Measurements from ENCODE around the gene GCLM.

DNA sequence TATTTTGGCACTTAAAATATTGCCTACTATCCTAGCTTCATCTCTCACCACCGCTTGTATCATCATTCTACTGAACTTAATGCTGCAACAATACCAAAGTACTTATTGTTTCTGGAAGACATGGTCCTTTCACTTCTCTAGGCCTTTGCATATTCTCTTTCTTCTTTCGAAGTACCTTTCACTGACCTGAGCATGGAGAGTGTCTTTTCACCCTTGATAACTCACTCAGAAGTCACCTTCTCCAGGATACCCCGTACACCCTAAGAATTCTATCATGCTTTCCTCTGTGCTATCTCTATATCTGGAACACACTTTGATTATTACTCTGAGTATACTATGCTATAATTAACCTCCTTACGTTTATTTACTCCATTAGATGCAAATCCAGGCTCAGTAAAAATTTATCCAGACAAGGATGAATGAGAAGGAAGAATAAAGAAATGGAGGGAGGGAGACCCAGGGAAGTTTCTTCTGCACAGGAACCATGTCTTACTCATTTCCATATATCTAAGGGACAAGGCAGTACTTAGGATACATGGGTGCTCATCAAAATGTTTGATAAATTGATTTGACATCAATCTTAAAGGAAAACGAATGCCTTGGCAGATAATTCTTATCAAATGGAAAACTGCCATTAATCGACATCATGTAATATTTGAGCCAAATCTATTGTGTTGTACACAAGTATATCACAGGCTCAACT, 41.8 kb downstream of the DIPK1A start:
- PRO-cap, result no peak

DNA sequence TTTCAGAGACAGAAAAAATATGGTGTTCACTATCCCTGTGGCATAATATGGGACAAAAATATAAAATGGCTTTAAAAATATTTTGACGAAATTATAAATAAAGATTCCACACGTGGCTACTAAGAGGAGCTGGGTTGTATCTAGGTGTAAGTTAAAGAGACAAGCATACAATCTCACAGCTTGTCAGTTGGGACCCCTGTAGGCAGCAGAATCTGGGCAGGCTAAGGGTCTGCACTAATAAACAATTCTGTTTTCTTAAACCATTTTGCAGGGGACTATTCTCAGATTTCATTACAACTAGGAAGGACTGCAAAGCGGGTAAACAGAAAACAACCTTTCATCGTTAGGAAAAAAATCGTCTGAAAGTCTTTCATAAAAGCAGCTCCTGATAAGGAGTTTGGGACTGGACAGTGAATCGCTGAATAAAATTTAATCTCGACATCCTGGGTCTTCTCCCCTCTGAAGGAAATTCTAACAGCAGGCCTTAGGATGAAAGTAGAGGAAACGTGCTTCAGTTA, 589 bp upstream of the MTF2 start:
- PRO-cap, result bidirectional peak, plus-strand start at position 291 of the sequence, minus-strand start at position 214 of the sequence

GRCh38 chr1:93344870-93345509, 717 bp upstream of the DR1 start:
- PRO-cap, result unidirectional peak, plus-strand start at chr1:93345215; bidirectional peak, plus-strand start at chr1:93345406, minus-strand start at chr1:93345428

DNA sequence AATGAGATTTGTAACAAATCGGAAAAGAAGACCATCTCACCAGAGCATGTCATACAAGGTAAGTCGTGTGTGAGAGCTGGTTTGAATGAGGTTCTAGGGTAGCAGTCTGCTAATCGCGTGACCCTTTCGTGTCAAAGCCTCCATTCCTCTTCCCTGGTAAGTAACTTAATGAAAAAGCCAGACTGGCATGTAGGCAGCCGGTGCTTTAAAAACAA, 1.0 kb downstream of the DR1 start:
- PRO-cap, result bidirectional peak, plus-strand start at position 52 of the sequence, minus-strand start outside the sequence; unidirectional peak, minus-strand start at position 87 of the sequence

GRCh38 chr1:93360682-93361630, 15.2 kb downstream of the DR1 start:
- PRO-cap, result no peak

- PRO-cap, result no peak
These were observed 1.1 kb upstream of the FNBP1L start for GRCh38 chr1:93446598-93447515.

GRCh38 chr1:93579484-93580212, 102.0 kb downstream of the BCAR3 start:
- PRO-cap, result no peak

GRCh38 chr1:93654639-93655296, 26.9 kb downstream of the BCAR3 start:
- PRO-cap, result no peak

GRCh38 chr1:93679806-93680397, 1.7 kb downstream of the BCAR3 start:
- PRO-cap, result no peak

DNA sequence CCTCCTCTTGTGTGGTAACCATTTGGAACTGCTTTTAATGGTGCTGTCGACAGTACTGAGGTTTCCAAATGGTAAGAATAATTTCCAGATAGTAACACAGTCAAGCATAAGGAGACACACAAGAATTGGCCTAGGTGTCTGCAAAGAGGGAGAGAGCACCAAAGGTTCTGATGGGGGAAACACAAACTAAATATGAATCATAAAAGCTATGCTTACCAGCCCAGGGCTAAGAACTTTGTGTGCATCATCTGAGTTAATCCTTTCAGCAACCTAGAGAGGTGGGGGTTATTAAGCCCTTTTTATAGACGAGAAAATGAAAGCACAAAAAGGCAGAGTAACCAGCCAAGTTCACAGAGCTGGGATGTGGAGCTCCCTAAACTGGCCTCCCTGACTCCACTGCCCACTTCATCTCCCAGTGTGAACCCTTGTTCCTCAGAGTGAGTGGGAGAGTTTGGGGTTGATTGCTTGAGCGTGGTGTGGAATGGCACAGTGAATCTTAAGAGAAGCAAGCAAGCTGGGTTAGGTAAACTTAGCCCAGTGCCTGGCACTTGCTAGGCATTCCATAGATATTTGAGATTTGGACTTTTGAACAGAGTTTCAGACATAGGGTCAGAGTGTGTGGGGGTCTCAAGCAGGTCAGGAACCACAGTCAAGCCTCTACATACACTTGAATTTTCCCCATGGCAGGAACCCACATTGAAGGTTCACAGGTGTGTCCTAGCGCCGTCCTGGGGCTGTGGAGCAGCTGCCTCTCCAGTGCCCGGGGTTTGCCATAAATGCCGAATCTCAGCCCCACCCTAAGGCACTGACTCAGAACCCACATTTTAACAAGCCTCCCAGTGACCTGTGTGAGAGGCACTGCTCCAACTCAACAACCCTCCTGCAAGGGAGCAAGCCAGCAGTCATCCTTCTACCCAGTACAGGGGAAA, 10.9 kb upstream of the BCAR3 start:
- PRO-cap, result bidirectional peak, plus-strand start at position 22 of the sequence, minus-strand start outside the sequence; bidirectional peak, plus-strand start at position 351 of the sequence, minus-strand start at position 272 of the sequence; bidirectional peak, plus-strand start at position 871 of the sequence, minus-strand start at position 747 of the sequence

GRCh38 chr1:93693230-93693680, 11.6 kb upstream of the BCAR3 start:
- PRO-cap, result unidirectional peak, minus-strand start at chr1:93693327

DNA sequence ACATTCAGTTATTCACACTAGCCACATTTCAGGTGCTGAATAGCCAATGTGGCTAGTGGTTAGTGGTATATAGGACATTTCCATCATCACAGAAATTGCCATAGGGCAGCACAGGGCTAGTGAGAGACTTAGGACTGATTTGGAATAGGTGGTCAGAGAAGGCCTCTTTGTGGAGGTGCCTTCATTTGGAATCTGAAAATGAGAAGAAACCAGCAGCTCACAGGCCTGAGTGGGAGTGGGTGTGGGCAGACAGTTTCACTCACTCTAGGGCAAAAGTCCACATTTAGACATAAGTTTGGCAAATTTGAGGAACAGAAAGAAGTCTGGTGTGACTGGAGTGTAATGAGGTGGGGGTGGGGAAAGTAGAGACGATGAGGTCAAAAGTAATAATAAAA, 22.3 kb upstream of the BCAR3 start:
- PRO-cap, result no peak

DNA sequence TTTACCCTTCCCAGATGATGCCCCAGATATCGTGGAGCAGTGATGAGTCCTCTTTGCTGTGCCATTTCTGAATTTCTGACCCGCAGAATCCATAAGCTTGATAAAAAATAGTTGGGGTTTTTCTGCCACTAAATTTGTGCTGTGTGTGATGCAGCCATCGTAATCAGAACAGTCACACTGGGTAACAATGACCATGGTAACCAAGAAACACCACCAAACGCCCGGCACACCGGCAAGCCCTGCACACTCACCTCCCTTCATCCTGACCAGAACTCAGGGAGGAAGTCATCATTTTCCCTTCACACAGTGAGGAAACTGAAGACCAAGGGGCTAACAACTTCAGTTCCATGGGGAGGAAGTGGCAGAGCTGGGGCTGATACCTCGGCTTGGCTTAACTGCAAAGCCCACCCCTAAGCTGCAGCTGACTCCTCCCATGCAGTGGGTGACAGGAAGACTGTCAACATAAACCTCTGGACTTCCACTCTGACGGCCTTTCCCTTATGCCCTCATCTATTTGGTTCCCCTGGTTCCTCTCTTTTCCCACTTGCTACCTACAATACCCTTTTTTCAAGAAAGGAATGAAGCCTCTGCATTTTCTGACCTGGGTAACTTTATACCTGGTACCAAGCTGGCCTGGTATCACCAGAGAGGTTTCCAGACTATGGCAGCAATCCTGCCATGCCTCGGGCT, 69.4 kb upstream of the BCAR3 start:
- PRO-cap, result bidirectional peak, plus-strand start at position 460 of the sequence, minus-strand start at position 360 of the sequence

- PRO-cap, result no peak
These were observed 98.2 kb upstream of the BCAR3 start for GRCh38 chr1:93779684-93780395.

GRCh38 chr1:93905630-93906260, 3.5 kb downstream of the GCLM start:
- PRO-cap, result no peak

- PRO-cap, result unidirectional peak, minus-strand start at chr1:93909312; unidirectional peak, minus-strand start at chr1:93909430; unidirectional peak, minus-strand start at chr1:93909661
These were observed at the start of gene GCLM for GRCh38 chr1:93909132-93910110. Gene GCLM, minus strand, starts transcription at chr1:93909430.

DNA sequence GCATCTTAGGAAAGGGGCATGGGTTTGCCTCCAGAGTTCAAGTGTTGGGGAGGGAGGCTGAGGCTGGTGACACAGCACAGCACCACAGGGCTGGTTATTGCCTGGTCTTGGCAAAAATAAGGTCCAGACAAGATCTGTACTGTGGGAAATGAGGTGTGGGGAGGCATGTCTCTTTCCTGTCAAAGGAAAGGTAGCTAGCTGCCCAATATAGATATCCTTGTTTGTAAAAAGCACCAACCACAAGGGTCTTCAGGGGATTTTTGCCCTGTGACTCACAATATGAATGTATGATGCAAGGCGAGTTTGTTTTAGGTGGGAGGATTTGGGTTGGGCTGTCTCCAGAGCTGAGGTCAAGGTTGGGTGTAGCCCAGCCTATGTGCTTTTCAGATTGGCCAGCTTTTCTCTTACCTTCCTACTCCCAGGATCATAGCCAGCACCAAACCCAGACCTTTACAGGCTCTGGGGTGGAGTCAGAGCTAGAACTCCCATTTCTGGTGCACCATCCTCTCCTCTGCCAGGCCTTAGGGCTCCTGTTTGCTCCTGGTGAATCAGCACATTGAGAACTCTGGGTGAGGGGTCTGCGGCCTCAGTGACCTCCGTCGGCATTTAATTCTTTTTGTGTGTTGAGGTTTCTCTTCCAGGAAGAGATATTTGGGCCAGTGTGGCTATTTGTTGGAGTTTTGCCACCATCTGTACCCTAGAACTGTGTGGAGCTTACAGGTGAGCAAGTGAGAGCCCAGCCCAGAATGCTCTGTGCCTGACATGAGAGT, 55.5 kb upstream of the GCLM start:
- PRO-cap, result no peak

GRCh38 chr1:94025111-94025858, 95.7 kb downstream of the ABCA4 start:
- PRO-cap, result no peak

GRCh38 chr1:94038299-94038958, 82.5 kb downstream of the ABCA4 start:
- PRO-cap, result no peak

GRCh38 chr1:94095000-94095825, 25.7 kb downstream of the ABCA4 start:
- PRO-cap, result bidirectional peak, plus-strand start at chr1:94095224, minus-strand start at chr1:94095112

Measured in NALM6 (cell line).